Endothelial cell (in vitro differentiated cells): Measurements from ENCODE around the gene RTCA.

GRCh38 chr1:94720964-94721647 is 99.1 kb upstream of the SLC44A3 start:
- PRO-cap = no peak

DNA sequence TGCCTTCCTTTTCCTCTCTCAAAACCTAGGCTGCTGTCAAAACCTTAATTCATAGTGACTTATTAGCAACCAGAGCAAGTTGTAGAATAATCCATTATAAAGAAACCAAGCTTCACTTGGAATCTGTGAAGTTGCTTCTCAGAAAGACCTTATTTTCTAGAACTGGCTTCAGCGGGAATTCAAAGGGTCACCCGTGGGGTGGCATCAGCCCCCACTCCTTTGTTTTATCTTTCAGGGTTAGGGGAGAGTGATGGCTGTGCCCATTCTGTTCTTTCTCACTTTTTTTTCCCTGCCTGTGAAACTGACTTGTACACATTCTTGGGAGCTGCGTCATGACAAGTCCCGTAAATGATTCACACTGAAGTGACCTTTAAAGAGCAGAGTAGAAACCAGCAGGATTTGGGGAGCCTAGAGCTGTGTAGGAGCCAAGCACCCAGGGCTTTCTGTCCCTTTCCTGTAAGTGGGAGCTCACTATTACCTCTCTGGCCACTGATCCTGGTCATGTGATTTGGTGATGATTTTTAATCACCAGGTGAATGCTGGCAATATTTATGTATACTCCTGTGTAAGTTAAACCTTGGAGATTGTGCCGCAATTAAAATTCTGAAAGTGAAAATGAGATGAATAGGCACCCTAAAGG is 43.8 kb downstream of the SLC44A3 start:
- PRO-cap = no peak

GRCh38 chr1:94864585-94865326 is 44.6 kb downstream of the SLC44A3 start:
- PRO-cap = no peak

DNA sequence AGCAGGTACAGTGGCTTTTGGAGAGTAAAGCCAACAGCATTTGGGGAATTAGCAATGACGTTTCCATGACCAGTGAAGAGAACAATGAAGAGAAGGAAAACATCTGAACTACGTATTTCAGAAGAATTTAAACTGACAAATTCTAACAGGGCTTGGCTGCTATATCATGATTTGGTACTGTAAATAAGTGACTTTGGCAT is 26.3 kb downstream of the CNN3 start:
- PRO-cap = no peak

DNA sequence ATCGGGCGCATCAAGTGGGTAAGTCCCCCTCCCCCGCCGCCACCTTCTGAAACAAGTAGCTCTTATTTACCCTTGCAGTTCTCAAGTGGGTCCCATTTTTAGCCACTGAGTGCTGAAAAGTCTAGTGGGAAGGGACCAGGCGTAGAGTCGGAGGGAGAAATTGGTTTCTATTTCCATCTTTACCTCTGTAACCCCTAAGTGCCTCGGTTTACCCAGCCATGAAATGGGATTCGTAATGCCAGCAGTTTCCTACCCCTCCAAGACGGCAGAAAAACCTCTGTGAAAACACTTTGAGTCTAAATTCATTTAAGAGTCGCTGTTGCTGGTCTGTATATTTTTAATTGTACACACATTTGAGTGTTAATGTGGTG is 904 bp downstream of the TLCD4 start:
- PRO-cap = no peak

- PRO-cap = no peak
Observed at GRCh38 chr1:95118628-95119073, 1.5 kb downstream of the TLCD4 start.

DNA sequence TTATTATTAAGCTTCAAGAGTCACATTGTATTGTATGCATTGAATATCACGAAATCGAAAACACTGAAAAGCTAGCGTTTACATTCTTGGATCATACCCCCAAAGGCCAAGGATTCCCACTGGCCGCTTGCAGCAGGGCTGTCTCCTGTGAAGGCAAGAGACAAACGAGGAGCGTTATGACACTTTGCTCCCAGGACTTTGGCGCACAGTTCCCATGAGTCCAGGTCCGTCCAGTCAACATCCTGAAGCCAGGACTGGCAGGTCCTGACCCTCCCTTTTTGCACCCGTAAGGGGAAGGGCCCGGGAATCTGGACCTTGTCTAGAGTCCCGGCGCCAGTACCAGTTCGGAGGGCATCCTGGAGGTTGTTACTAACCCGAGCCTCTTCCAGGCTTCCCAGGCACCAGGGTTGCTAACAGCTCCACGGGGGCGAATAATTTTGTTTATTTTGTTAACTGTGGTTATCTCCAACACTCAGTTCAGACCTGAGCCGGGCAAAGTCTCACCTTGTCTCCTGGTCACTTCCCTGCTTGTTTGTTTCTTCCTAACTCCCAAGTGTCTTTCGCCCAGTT is 729 bp upstream of the RWDD3 start:
- PRO-cap = unidirectional peak, plus-strand start at position 336 of the sequence

GRCh38 chr1:96758919-96759825 is 37.6 kb downstream of the PTBP2 start:
- PRO-cap = no peak

DNA sequence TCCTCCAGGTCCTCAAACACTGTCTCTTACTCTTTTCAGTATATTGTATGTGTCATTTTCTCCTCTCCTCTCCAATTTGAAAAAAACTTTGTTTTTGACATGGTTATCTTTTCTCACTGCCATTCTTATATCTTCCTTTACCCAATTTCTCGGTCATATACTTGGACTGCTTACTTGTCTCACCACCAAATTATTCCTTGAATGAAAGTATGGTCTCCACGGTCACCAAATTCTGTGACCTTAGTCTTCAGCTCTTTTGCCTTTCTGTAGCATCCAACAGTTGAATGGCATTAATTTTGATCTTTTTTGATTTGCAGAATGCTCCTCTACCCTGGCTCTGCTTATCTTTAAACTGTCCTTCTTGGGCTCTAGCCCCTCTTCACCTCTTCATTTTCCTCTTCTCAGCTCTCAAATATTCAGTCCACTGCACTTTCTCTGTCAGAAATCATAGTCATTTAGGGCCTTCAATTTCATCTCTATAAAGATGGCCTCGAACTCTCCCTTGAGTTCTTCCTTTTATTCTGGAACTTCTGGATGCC is 365.9 kb downstream of the DPYD start:
- PRO-cap = no peak

- PRO-cap = no peak
Observed at GRCh38 chr1:97658571-97659502, 262.0 kb downstream of the DPYD start.

- PRO-cap = no peak
Observed at GRCh38 chr1:97873017-97873486, 47.8 kb downstream of the DPYD start.

- PRO-cap = no peak
Observed at GRCh38 chr1:98871149-98872017, 133.3 kb downstream of the PLPPR5 start.

GRCh38 chr1:99748362-99749089 is 17.9 kb downstream of the FRRS1 start:
- PRO-cap = no peak

DNA sequence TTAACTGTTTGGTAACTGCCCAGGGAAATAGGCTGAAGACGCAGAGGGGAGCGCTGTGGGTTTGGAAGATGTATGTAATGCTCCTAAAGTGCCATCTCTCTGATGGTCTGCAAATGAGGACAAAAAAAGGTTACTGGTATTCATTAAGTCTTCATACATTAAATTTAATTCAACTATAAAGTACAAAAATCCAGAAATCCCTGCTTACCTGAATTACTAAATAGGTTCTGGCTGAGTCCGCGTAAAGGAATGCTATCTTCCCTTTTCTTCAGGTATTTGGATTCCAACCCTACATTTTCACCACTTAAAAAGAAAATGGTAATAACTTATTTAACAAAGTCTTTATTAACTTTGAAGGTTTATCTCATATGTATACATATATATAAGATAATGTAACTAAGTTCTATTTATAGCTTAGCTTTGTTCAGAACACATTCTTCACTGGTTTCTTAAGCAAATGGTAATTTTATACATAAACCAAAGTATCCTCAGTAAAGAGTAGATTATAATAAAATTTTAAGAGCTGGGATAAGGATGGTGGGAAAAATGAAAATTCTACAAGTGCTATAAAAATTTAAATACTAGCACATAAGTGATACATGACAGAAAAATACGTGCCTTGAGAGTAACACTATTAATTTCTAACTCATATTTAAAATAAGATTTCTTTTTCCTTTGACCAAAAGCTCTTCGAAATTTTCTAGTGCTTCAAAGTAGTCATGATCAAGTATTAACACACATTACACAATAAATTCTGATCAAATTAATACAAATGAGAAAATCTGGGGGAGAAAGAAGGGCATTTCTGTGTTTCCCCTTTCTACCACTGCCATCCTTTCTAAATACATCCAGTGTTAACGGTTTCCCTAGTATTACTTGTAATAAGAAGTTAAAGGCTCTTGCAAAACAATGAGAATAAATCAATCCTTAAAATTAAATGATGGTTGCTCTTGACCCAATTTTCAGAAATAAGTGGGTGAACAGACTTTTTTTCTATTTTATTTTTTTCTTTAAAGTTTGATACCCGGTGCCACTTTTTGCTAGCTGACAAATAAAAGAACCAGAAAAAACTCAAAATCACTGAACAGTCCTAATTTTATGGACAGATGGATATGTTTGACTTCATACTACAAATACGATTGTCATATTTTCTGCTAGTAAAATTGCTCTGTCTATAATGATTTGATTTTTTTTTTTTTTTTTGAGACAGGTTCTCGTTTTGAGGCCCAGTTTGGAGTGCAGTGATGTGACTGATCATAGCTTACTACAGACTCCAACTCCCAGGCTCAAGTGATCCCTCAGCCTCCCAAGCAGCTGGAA is 46.9 kb downstream of the SASS6 start:
- PRO-cap = unidirectional peak, plus-strand start at position 236 of the sequence

DNA sequence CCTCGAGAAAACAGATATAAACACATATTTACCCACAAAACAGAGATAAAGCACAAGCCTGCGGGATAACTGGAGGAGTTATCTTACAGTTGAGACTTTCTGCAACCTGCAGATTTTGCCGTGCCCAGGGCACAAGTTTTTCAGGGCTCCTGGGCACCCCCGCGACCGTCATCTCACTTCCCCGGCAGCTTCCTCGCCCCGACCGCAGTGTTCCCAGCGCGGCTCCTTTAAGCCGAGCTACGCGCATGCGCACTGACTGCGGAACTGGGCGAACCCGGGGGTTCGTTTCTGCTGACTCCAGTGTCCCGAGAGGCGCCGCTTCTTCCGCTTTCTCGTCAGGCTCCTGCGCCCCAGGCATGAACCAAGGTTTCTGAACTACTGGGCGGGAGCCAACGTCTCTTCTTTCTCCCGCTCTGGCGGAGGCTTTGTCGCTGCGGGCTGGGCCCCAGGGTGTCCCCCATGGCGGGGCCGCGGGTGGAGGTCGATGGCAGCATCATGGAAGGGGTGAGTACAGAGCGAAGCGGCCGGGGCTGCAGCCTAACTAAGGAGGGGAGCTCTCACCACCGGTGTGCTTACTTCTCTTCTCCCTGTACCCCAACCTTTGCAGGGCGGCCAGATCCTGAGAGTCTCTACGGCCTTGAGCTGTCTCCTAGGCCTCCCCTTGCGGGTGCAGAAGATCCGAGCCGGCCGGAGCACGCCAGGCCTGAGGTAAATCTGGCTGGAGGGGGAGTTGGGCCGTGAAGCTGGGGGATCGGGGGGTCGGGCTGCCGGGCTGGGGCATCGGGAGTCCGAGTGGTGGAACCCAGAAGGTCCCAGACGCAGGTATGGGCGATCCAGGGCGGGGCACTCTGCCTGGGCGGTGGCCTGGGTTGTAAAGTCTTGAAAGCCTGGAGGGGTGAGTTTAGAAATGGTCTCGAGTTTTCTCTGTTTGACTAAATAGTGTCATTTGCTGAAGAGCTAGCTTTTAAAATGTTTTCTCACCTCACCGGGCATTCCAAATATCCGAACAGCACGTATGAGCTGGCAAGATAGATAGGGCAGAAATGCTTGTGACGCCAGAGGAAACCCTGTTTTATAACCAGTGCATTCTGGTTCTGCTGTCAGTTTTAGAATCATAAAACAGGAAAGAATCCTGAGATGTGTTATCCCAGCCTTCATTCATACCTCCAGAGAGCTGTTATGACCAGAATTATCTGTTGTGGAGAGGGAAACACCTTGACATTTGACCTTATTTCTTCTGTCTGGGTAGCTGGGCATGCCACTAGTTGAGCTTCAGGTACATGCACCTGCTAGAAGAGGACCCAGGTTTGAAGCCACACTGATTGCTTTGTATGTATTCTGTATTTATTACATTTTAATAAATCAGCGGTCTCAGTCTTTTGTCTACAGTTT is at the start of gene RTCA:
Gene RTCA, plus strand, starts transcription at position 300 of the 1,392 bp plus-strand sequence.
- PRO-cap = bidirectional peak, plus-strand start at position 349 of the sequence, minus-strand start at position 201 of the sequence; unidirectional peak, minus-strand start at position 716 of the sequence; unidirectional peak, minus-strand start at position 826 of the sequence; unidirectional peak, minus-strand start at position 977 of the sequence; unidirectional peak, minus-strand start at position 1,045 of the sequence

DNA sequence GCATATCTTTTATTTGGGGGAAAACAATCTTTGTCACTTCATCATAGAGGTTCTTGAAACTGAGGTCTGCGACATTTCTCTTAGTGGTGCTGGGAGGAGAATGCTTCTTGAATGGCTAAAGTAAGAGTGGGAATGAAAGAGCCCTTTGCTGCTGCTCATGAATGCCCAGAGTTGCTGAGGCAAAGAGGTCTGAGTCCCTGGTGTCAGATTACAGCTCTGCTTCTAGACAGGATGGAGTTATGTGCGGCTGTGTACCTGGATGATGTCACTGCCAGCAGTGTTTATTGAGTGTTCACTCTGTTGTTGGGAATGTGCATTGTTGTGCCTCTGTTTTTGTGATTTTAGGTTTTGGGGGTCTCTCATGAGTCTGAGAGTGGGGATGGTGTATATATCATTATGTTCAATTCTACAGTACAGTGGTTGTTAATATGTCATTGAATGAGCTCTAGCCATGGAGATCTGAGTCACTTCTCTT is 2.6 kb downstream of the CDC14A start:
- PRO-cap = no peak

DNA sequence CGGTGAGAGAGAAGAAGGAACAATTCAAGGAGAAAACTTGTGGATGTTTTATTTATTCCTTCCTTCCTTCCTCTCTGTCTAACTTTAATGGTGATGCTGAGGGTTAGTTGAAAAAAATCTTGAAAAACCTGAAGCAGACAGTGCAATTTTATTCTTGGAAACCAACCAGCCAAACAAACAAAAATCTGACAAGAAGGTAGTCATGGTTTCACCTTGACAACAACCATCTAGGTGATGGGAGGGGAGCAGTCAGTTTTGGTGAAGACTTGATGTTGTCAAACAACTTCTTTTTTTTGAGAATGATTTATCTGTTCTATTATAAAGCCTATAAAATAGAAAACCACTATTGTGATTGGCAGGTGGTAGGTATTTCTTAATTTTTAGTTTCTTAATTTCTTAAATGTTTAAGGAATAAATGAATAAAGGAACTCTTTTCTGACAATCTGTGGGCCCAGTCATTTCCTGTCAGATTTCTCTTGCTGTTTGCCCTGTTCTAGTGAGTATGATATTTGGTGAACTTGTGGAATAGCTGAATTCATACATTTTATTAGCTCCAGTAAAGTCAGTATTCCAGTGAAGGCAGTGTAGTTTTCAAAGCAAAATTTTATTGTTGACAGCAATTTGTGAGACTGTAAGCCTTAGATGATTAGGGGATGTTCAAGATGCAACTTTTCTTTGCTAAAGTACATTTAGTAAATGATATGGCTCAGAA is 92.2 kb upstream of the GPR88 start:
- PRO-cap = bidirectional peak, plus-strand start at position 219 of the sequence, minus-strand start at position 89 of the sequence

DNA sequence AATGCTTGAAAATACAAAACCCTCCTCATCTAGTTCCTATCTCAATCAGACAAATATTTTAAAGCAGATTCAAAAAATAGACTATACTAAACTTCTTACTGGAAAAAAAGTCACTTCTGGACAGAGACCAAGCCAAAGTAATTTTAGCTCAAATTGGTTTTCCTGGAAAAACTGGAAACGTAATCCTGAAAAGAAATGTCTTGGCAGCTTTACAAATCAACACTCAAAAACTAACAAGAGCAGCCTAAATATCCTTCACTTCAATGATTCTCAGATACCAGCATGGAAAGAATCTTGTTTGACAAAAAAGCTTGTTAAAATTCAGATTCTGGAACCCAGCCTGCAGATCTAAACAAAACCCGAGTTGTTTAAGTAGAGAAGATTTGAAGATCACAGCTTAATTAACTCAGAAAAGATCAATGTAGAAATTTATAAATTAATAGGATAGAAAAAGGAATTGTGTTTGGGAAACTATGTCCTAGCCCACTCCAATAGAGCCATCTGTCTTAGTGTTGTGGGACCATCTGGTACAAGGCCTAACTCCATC is 9.0 kb upstream of the GPR88 start:
- PRO-cap = no peak

DNA sequence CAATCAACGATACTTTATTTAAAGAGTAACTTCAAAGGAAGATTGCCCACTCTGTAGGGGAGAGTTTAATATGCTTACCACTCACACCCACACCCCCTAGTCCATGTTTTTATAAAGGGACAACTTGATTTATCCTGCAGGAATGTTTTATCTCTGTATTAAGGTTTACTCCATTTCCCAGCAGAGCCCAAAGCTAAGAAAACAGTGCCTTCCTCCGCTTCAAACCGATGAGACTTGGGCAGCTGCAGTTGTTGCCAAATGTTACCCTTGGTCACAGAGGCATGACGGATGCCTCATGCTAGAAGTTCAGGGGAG is 61.5 kb upstream of the VCAM1 start:
- PRO-cap = no peak

GRCh38 chr1:100721625-100722361 is 2.3 kb downstream of the VCAM1 start:
- PRO-cap = no peak